IMR-90 (cell line): Measurements from ENCODE around the gene POLR1A.

GRCh38 chr2:85853540-85854744, 34.8 kb downstream of the ST3GAL5 start:
- RRBS = no CpG with 5 or more reads among the region's 12 CpGs
CAGE:
- cytosol, long polyA plus RNA = no peak
- long polyA plus RNA = no peak
- nucleus, long polyA plus RNA = no peak

DNA sequence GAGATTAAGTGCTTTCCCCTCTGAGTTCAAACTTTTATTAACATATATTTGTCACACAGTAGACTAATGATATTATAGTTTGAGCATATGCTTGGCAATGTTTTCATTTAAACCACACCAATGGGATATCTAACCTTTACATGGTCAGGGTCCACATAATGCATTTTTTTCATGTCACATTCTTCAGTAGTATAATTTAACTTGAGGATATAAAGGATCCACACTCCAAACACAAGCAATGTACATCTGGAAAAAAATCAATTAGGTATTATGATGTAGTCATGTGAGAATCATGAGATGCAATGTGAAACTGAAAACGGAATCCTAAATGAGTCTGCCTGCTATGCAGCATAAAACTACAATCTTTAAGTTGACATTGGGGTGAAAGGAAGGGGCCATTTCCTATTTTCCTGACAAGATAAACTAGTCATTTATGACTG, 27.7 kb downstream of the ST3GAL5 start:
- RRBS = no CpG with 5 or more reads among the region's 1 CpG
CAGE:
- cytosol, long polyA plus RNA = no peak
- long polyA plus RNA = no peak
- nucleus, long polyA plus RNA = no peak

GRCh38 chr2:85886373-85887105, 2.3 kb downstream of the ST3GAL5 start:
- RRBS = no CpG with 5 or more reads among the region's 14 CpGs
CAGE:
- cytosol, long polyA plus RNA = no peak
- long polyA plus RNA = no peak
- nucleus, long polyA plus RNA = no peak

DNA sequence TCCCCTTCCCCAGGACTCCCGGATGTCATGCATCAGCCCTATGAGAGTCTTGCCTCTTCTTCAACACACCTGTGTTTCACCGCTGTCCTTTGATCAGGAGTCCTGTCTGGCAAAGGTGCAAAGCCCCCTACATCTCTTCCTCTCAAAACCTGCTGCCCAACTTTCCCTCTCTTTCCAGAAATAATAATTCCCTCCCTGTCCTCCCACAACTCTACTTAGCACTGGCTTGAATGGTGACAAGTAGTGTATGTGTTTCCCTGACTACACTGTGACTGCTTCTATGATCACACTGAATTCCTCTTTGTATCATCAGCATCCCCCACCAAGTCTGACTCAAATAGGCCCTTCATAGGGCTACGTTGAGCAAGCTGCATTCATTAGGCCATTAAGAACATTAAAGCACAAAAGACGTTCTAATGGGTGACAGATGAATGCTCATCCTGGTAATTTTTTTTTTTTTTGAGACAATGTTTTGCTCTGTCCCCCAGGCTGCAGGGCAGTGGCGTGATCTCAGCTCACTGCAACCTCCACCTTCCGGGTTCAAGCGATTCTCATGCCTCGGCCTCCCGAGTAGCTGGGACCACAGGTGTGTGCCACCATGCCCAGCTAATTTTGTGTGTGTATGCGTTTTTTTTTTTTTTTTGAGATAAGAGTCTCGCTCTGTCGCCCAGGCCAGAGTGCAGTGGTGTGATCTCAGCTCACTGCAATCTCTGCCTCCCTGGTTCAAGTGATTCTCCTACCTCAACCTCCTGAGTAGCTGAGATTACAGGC, 13.8 kb upstream of the ST3GAL5 start:
- RRBS = no CpG with 5 or more reads among the region's 12 CpGs
CAGE:
- cytosol, long polyA plus RNA = no peak
- long polyA plus RNA = no peak
- nucleus, long polyA plus RNA = no peak

- RRBS = no CpG with 5 or more reads among the region's 6 CpGs
CAGE:
- cytosol, long polyA plus RNA = no peak
- long polyA plus RNA = no peak
- nucleus, long polyA plus RNA = no peak
These were observed 23.4 kb upstream of the ST3GAL5 start for GRCh38 chr2:85912039-85912652.

- RRBS = no CpG with 5 or more reads among the region's 24 CpGs
CAGE:
- cytosol, long polyA plus RNA = no peak
- long polyA plus RNA = no peak
- nucleus, long polyA plus RNA = no peak
These were observed 47.7 kb upstream of the ST3GAL5 start for GRCh38 chr2:85936222-85937126.

DNA sequence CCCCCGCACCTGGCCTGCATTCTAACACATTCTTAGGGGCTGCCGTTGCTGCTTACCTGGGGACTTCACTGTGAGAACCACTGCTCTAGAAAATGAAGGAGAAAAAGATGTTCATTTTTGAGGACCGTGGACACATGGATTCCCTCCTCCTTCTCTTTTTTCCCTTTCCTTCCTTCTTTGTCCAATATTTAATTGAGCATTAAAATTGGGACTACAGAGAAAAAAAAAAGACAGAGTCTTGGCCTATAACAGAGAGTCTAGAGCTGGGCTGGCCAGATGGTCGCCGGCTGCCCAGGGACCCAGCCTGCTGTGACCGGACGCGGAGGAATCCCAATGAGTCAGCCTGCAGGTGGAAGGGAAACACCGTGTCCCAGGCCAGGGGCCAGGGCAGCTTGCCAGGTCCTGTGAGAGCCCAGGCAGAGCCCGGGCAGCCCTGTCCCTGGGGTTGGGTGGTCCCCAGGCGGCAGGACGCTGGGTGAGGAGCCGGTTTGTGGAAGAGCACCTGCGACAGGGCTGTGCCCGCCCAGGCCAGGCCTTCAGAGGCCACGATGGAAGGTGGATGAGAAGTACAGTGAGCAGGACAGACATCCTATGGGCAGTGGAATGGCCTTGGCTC, 87.9 kb downstream of the POLR1A start:
- RRBS = 83% methylated on average over 7 of the region's 16 CpGs
CAGE:
- cytosol, long polyA plus RNA = no peak
- long polyA plus RNA = no peak
- nucleus, long polyA plus RNA = no peak

GRCh38 chr2:86038177-86039251, 67.2 kb downstream of the POLR1A start:
- RRBS = no CpG with 5 or more reads among the region's 17 CpGs
CAGE:
- cytosol, long polyA plus RNA = no peak
- long polyA plus RNA = no peak
- nucleus, long polyA plus RNA = no peak

- RRBS = no CpG with 5 or more reads among the region's 7 CpGs
CAGE:
- cytosol, long polyA plus RNA = no peak
- long polyA plus RNA = no peak
- nucleus, long polyA plus RNA = no peak
These were observed 63.9 kb downstream of the POLR1A start for GRCh38 chr2:86041712-86042331.

GRCh38 chr2:86072262-86072849, 33.3 kb downstream of the POLR1A start:
- RRBS = no CpG with 5 or more reads among the region's 9 CpGs
CAGE:
- cytosol, long polyA plus RNA = no peak
- long polyA plus RNA = no peak
- nucleus, long polyA plus RNA = no peak

DNA sequence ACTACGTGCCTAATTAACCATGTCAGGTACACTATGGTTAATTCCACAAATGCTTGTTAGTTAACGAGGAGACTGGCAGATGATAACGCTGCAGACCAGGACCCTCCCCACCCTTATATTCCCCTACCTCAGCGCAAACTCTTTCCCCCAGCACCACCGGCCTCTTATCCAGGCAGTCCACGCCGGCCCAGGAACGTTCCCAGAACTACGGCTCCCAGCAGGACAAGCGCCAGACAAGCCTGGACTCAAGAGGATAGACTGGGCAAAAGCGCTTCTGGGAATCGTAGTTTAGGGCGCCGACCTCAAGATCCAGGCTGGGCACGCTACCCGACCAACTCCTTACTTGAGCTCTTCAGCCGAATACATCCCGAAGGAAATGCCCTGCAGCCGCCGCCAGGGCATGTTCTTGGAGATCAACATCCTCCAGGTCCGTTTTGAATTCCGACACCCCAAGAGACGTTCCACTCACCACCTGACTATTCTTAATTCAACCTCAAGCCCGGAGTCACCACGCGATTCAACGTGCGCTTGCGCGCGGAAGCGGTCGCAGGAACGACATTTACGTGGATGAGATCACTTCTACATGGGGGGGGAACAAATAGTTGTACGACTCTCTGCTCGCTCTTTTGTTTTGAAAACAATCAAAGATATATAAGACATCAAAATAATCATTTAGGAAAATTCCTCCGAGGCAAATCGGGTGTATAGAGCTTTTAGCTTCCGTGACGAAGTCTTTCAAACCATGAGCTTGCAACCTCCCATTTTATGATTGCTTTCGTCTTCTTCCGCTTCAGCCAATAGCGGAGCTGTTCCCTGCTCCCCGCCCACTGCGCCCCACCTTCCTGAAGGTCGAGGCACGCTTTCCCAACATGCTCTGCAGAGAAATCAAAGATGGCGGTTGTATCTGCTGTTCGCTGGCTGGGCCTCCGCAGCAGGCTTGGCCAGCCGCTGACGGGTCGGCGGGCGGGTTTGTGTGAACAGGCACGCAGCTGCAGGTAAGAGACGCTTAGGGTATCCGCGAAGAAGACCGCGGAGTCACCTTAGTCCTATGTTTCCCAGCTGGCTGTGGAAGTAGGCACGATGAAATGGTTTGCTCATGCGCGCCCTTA, at the start of gene POLR1A:
Gene POLR1A (minus strand): TSS at position 530 of the 1,109 bp plus-strand sequence.
- RRBS = no CpG with 5 or more reads among the region's 65 CpGs
CAGE:
- cytosol, long polyA plus RNA = start-site peak on the minus strand centred at position 504 of the sequence, 62 bp wide, 228 and 326 reads in 2 replicates
- long polyA plus RNA = start-site peak on the minus strand centred at position 504 of the sequence, 62 bp wide, 352 and 40 reads in 2 replicates; start-site peak on the plus strand centred at position 961 of the sequence, 15 bp wide, 21 and 16 reads in 2 replicates
- nucleus, long polyA plus RNA = start-site peak on the minus strand centred at position 496 of the sequence, 24 bp wide, 45 and 61 reads in 2 replicates; start-site peak on the plus strand centred at position 856 of the sequence, 66 bp wide, 53 and 111 reads in 2 replicates

DNA sequence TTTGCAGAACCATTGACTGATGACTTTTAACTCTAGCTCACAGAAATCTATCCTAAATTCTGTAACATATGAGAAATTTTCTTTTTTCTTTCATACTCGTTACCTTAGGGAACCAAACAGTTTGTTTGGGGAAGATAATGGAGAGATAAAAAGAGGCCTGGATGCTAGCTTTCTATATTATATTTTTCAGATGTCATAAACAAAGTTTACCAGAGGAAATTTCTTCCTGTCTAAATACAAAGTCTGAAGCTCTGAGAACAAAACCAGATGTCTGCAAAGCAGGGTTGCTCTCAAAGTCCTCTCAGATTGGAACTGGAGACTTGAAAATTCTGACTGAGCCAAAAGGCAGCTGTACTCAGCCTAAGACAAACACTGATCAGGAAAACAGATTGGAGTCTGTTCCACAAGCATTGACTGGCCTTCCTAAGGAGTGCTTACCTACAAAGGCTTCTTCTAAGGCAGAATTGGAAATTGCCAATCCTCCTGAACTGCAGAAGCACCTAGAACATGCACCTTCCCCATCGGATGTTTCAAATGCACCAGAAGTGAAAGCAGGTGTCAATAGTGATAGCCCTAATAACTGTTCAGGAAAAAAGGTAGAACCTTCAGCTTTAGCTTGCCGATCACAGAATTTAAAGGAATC, 25.1 kb downstream of the KDM3A start:
- RRBS = no CpG with 5 or more reads among the region's 3 CpGs
CAGE:
- cytosol, long polyA plus RNA = no peak
- long polyA plus RNA = no peak
- nucleus, long polyA plus RNA = no peak

DNA sequence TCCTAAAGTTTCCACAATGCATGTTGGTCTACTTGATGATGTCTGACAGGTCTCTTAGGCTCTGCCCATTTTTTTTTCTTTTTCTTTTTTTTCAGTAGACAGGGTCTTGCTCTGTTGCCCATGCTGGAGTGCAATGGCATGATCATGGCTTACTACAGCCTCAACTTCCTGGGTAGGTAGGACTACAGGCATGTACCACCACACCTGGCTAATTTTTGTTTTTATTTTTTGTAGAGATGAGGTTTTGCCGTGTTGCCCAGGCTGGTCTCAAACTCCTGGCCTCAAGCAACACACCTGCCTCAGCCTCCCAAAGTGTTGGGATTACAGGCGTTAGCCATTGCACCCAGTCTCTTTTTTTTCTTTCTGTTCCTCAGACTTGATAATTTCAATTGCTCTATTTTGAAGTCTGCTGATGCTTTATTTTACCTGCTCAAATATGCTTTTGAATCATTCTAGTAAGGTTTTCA, 26.4 kb downstream of the CHMP3 start:
- RRBS = no CpG with 5 or more reads among the region's 2 CpGs
CAGE:
- cytosol, long polyA plus RNA = no peak
- long polyA plus RNA = no peak
- nucleus, long polyA plus RNA = no peak

DNA sequence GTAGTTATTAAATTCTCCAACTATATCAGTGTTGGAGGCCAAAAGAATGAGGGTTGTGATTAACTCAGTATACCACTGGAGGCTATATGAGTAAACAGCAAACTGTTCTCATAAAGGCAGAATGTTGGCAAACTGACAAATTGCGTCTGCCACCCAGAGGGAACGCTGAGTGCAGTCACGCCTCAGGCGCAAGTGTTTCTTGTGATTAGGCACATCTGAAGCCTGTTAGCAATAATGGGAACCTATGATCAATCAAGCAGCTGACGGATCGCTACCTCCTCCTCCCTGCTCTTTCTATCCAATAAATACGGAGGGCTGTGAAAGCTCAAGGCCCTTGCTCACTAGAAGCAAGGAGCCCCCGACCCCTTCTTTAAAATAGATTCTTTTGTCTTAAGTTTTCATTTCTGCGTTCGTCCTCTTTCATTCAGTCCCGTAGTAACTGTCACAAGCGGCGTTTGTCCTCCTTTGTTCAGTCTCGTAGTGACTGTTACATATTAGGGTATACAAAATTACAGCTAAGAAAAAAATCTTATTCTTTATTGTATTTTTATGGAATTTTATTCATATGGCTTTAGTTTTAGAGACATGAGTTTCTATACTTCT, 16.3 kb upstream of the RMND5A start:
- RRBS = no CpG with 5 or more reads among the region's 14 CpGs
CAGE:
- cytosol, long polyA plus RNA = no peak
- long polyA plus RNA = no peak
- nucleus, long polyA plus RNA = no peak

DNA sequence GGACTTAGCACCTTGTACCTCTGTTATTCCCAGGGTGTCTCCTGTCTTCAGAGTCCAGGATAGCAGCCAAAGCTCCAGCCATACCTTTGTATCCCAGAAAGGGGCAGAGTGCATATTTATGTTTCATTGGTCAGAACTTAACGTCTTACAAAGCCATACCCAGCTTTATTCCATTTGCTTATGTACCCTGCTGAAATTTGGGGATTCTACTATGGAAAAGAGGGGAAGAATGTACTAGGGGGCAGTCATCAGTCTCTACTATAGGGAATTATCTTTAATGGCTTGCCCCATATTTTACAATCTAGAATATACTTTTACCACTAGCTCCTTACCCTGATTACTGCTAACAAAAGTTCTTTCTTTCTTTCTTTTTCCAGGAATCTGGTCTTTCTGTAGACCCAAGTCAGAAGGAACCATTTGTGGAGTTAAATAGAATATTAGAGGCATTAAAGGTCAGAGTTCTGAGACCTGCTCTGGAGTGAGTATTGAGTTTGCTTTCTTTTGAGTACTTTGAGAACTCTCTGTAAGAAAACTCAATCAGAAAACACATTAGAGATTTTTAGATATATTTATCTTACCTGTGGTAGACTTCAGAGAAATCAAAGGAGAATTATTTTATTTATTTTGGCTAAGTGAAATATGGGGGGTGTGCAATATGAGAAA, 33.1 kb downstream of the RMND5A start:
- RRBS = no CpG with 5 or more reads among the region's 1 CpG
CAGE:
- cytosol, long polyA plus RNA = no peak
- long polyA plus RNA = no peak
- nucleus, long polyA plus RNA = no peak

- RRBS = no CpG with 5 or more reads among the region's 10 CpGs
CAGE:
- cytosol, long polyA plus RNA = no peak
- long polyA plus RNA = no peak
- nucleus, long polyA plus RNA = no peak
These were observed 16.0 kb downstream of the CD8A start for GRCh38 chr2:86774475-86775360.

- RRBS = 16% methylated on average over 7 of the region's 37 CpGs
CAGE:
- cytosol, long polyA plus RNA = no peak
- long polyA plus RNA = no peak
- nucleus, long polyA plus RNA = no peak
These were observed 1.9 kb downstream of the CD8A start for GRCh38 chr2:86788695-86789258.

GRCh38 chr2:86789259-86789613, 1.5 kb downstream of the CD8A start:
- RRBS = 3% methylated on average over 7 of the region's 24 CpGs
CAGE:
- cytosol, long polyA plus RNA = no peak
- long polyA plus RNA = no peak
- nucleus, long polyA plus RNA = no peak

DNA sequence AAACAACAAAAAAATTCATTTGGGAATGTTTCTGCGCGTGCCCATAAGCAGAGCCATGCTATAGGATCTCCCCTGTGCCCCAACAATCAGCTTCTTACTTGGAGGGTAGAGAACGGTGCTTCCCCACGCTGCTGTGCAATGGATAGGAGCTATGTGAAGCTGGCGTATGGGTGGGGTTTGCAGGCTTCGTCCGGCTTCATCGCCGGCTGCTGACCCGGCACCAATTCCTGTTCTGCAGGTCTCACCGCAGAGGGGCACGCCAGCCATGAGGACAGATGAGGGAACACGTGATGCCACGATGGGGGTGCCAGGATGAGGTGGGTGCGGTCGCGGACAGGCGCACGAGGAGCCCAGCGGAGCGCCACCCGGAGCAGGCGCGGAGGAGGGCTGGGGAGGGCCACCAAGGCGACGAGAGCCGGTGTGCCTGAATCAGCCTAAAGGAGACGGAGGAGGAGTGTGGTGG, 16.7 kb upstream of the CD8A start:
- RRBS = 4% methylated on average over 6 of the region's 28 CpGs
CAGE:
- cytosol, long polyA plus RNA = no peak
- long polyA plus RNA = no peak
- nucleus, long polyA plus RNA = no peak

DNA sequence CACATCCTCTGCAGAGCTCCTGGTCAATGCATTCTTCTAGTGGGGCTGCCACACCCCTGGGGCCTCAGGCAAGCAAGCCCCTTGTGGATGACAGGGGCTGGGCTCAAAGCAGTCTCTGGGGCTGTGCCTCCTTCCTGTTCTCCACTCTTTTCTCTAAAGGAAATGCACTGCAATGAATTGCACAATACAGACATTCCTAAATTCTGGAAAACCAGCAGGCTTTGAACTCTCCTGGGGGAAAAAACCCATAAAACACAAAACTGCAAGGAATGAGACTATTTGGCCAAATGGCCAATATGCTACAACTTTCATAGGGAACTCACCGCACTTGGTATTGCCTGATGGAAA, 293.9 kb upstream of the PLGLB2 start:
- RRBS = no CpG with 5 or more reads among the region's 1 CpG
CAGE:
- cytosol, long polyA plus RNA = no peak
- long polyA plus RNA = no peak
- nucleus, long polyA plus RNA = no peak